Bronchus fibroblast of lung (primary cell): ENCODE results near the genes CSF2 and KIF3A.

- RAMPAGE, long total RNA = no peak
These were observed 129.5 kb downstream of the CDC42SE2 start for GRCh38 chr5:131393310-131393871.

DNA sequence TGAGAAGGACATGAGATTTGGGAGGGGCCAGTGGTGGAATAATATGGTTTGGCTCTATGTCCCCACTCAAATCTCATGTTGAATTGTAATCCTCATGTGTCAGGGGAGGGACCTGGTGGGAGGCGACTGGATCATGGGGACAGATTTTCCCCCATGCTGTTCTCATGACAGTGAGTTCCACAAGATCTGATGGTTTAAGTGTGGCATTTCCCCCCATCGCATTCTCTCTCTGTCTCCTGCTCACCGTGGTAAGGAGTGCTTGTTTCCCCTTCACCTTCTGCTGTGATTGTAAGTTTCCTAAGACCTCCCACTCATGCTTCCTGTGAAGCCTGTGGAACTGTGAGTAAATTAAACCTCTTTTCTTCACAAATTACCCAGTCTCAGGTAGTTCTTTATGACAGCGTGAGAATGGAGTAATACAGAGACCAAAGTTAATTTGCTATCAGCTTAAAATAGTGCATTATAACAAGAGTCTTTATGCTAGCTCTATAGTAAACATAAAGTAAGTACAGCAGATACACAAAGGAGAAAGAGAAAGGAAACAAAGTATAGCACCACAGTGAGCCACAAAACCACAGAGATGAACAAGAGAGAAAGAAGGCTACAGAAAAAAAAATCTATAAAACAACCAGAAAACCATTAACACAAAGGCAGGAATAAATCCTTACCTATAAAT lies 39.8 kb downstream of the RAPGEF6 start:
- RAMPAGE, long total RNA = no peak

GRCh38 chr5:131797138-131797865 lies 485 bp upstream of the FNIP1 start:
- RAMPAGE, long total RNA = no peak

- RAMPAGE, long total RNA = no peak
These were observed at the start of gene CSF2 for GRCh38 chr5:132073497-132073911. Gene CSF2, plus strand, starts transcription at chr5:132073789.

- RAMPAGE, long total RNA = no peak
These were observed 34.7 kb upstream of the SLC22A5 start for GRCh38 chr5:132334661-132335325.

GRCh38 chr5:132371941-132372491 lies 2.5 kb downstream of the SLC22A5 start:
- RAMPAGE, long total RNA = no peak

- RAMPAGE, long total RNA = no peak
These were observed 57.2 kb downstream of the SLC22A5 start for GRCh38 chr5:132426473-132427341.

DNA sequence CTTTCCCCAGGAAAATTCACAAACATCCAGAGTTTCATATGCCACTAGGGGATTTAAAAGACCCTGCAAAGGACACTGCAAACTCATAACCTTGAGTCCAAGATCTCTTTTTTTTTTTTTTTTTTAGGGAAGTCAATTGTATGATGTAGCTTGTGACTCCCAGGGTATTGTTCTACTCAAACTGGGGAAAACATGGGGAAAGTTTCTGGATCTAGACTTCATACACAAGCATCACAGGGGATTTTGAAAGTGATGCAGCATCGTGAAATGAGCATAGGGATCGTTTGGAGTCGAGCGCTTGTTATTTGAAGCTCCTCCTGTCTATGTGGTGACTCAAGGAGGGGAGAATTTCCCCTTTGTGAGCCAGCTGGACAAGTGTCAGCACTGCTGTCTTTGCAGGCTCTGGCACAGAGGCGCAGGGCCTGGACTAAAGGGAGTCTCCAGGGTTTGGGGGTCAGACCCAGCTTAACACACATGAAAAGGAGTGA lies 51.2 kb downstream of the IRF1 start:
- RAMPAGE, long total RNA = no peak

- RAMPAGE, long total RNA = no peak
These were observed 43.9 kb downstream of the IRF1 start for GRCh38 chr5:132446658-132447014.

GRCh38 chr5:132478929-132479930 lies 11.3 kb downstream of the IRF1 start:
- RAMPAGE, long total RNA = no peak

DNA sequence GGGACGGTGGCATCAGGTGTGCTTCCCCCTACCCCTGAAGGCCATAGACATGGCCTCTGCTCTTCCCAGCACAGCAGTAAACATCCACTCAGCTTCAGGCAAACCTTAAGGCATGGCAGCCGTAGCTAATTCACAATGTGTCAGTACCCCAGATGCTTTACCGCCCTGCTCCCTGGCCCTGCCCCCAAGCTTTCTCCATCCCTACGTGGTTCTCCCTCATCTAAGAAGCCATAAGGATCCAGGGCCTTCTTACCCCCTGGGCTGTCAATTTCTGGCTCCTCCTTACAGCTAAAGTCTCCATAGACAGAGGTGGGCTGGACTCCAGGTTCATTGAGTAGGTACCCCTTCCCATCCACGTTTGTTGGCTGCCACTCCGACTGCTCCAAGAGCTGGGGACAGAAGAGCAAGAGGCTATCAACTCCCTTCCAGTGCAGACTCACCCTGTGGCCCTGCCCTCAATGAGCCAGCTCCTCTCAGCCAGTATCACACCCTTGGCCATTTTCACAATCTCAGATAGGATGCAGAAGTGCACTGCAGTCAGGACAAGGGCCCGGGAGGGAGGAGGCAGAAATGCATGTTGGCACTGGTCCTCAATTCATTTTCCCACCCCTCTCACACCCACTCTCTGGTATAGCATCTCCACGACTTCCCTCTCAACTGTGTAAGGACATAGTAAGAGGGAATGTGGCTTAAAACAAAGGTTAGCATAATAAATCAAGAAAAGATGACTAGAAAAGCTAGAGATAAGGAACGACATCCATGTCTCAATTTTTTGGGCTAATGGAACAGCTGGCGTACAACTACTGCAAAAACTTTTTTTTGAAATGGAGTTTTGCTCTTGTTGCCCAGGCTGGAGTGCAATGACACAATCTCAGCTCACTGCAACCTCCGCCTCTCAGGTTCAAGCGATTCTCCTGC lies 6.2 kb downstream of the IRF1 start:
- RAMPAGE, long total RNA = no peak

DNA sequence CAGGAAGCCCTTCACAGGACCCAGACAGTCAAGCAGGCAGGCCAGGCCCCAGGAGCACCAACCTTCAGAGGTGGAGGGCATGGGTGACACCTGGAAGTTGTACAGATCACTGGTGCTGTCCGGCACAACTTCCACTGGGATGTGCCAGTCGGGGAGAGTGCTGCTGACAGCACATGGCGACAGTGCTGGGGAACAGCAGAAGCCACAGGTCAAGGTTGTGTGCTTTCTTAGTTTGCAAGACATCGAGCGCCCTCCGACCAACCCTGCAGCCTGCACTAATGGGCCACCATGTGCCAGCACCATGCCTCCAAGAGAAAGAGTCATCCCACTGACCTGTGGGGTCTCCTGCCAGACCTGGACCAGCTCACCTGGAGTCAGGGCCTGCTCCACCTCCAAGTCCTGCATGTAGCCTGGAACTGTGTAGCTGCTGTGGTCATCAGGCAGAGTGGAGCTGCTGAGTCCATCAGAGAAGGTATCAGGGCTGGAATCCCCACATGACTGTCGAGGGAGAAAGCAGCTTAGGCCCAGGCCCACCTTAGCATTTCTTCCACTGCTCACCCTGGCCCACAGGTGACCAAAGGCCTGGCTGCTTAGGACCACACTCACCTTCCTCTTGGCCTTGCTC lies 4.3 kb downstream of the IRF1 start:
- RAMPAGE, long total RNA = no peak

GRCh38 chr5:132487612-132488644 lies 2.6 kb downstream of the IRF1 start:
- RAMPAGE, long total RNA = no peak

- RAMPAGE, long total RNA = no peak
These were observed 1.5 kb upstream of the IRF1 start for GRCh38 chr5:132491913-132492608.

GRCh38 chr5:132496131-132496697 lies 5.6 kb upstream of the IRF1 start:
- RAMPAGE, long total RNA = no peak

- RAMPAGE, long total RNA = no peak
These were observed 405 bp upstream of the RAD50 start for GRCh38 chr5:132556464-132556679.

GRCh38 chr5:132557527-132558275 lies 924 bp downstream of the RAD50 start:
- RAMPAGE, long total RNA = no peak

GRCh38 chr5:132715746-132716118 lies 21.6 kb downstream of the KIF3A start:
- RAMPAGE, long total RNA = no peak

DNA sequence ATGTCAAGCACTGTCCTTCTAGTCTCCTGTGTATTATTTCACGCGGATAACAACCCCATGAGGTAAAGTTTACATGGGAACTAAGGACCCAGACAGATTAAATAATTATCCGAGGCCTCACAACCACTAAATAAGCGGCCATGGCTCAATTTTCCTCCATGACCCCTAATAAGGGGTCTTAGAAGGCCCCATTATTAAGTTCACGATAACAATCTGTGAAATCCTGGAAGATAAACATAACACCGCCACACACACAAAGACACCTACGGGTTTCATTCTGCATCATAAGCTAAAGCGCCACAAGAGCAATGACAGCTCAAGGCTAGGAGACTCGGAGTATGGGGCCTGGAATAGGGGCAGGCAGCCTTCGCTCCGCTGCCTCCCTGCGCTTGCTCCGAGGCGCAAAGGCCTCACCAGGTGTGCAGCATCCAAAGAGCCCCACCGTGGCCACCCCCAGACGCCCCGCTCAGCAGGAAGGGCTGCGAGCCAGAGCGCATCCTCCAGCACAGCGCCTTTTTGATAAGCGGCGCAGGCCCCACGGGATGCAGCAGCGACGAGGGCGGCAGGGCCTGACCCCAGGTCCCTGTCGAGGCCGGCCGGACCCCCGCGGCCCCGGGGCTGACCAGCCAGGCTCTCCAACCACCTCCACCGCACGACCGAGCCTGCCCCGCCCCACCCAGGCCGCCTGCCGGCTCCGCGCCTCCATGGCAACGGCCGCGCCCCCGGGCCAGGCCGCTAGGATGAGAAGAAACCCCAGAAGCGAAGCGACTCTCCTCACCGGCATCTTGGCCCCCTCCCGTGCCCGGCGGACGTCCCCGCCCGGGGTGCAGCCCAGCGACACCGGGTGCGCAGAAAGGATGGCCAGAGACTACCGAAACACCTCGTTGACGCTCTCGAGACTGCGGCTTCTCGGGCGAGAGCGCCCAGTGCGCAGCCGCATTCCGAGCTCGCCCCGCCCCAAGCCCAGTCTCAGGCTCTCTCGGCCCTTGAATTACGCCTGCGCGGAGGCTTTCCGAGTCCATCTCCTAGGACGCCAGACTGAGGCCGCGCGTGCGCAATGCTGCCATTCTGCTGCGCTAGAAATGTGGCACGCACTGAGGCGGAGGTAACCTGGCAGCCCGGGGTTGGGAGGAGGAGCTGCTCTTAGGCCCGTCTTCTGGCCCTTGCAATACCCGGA lies at the start of gene KIF3A:
KIF3A (minus strand) TSS at position 911 of the 1,177 bp plus-strand sequence.
- RAMPAGE, long total RNA = start-site peak on the minus strand centred at position 888 of the sequence, 50 bp wide, 93 and 40 reads in 2 replicates

- RAMPAGE, long total RNA = no peak
These were observed 29.9 kb downstream of the AFF4 start for GRCh38 chr5:132933558-132933971.